Diencephalon (tissue), 2 donors: ENCODE measurements around a stretch of chr10.

GRCh38 chr10:11916041-11916404, 92.9 kb downstream of the PROSER2 start:
- RAMPAGE, long total RNA: no peak

DNA sequence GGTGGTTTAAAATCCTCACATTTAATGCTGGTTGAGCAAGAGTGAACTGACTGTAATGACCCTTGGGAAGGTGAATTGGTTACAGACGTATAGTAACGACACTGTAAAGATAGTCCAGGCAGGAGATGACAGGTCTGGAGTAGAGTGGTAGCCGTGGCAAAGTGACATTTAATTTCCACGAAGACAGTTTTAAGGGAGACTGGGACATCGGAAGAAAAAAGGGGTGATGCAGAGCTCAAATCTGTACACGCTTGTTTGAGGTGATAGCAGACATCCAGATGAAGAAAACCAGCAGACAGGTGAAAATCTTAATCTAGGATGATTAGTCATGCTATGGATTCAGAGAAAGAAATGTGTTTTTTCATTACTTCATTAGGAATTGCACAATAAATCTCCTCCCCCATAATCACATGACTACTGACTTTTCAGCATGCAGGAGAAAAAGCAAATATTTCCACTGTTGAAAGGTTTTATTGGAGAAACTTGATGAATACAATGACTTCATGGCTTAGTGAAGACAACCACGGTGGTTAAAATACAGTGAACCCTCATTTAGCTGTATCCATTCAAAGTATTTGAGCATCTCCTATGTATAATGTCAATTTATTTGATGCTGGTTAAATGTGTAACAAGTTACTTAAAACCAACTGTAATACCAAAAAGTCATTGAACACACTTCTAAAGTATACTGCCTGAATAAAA, 2.5 kb downstream of the NUDT5 start:
- RAMPAGE, long total RNA: no peak

DNA sequence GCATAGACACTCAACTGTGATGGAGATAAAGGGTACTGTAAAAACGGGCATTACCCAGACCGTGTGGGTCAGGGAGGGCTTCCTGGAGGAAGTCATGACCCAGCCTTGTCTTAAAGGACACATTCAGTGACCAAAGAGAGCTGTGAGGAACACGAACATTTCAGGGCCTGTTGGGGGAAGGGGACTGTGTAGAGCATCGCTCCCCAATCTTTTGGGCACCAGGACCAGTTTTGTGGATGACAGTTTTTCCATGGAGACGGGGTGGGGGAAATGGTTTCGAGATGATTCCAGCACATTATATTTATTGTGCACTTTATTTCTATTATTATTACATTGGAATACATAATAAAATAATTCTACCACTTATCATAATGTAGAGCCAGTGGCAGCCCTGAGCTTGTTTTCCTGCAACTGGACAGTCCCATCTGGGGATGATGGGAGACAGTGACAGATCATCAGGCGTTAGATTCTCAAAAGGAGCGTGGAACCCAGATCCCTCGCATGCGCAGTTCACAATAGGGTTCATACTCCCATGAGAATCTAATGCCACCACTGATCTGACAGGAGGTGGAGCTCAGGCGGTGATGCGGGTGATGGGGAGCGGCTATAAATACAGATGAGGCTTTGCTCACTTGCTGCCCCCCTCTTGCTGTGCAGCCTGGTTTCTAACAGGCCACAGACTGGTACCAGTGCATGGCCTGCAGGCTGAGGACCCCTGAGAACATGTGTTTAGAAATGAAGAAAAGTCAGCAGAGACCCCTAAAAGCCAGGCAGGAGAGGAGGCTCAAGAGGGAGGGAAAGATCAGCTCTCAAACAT, 259.9 kb downstream of the CAMK1D start:
- RAMPAGE, long total RNA: no peak

DNA sequence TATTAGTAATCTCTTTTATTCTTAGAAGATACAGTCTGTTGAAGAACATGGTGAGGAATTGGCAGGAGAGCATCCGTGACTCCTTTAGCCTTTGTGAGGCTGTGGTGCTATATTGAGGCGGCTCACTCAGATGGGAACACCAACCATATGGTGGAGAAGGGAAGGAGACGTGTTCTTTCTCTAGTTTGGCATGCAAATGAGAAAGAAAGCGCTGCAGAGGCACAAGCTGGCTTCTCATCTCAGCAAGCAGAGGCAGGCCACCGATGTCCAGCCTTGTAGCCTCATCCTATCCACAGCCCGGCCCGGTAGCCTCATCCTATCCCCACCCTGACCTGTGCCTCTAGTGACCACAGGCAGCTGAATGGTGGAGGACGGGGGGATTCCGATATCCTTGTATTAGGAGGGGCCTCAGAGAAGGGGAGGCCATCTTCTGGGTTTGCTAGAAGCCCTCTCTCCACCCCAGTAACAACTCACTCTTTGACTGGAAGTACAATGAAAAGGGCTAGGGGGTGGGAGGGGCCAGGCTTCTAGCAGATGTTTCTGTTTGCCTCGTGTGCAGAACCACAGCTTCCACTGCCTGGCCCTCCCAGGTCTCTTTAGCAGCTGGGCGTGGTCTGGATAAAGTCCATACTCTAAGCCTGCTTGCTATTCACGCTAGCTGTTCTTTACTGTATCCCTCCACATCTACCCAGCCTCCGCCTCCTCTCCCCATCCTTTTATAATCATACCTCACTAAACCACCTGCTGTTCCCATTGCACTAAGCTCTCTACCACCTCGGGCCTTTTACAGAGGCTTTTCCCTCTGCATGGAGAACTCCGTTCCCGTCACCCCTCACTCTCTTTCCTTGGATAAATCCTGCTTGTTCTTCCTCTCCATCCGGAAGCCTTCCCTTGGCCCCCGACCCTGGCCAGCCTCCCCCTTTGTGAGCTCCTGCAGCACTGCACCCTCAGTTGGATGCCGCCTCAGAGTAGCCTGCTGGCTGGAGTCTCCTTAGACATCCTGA, 288.6 kb downstream of the CAMK1D start:
- RAMPAGE, long total RNA: no peak

DNA sequence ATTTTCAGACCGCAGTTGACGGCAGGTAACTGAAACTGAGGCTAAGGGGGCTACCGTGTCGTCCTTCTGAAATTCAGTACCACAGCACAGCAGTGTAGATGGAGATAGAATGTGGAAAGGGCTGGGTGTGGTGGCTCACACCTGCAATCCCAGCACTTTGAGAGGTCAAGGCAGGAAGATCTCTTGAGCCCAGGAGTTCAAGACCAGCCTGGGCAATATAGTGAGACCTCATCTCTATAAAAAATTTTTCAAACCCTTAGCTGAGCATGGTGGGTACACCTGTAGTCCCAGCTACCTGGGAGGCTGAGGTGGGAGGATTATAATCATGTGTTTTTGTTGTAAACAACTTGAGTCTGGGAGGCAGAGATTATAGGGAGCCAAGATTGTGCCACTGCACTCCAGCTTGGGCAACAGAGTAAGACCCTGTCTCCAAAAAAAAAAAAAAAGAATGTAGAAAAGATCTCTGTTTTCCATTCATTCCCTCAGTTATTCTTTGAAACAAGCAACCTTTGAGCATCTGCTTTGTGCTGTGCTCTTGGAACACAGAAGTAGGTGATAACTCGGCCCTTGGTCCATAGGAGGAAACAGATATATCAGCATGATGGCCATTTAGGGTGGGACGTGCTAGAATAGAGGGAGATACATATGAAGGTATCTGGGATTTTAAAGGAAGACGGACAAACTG, 295.1 kb downstream of the CCDC3 start:
- RAMPAGE, long total RNA: no peak

GRCh38 chr10:12720362-12720770, 281.1 kb downstream of the CCDC3 start:
- RAMPAGE, long total RNA: no peak

DNA sequence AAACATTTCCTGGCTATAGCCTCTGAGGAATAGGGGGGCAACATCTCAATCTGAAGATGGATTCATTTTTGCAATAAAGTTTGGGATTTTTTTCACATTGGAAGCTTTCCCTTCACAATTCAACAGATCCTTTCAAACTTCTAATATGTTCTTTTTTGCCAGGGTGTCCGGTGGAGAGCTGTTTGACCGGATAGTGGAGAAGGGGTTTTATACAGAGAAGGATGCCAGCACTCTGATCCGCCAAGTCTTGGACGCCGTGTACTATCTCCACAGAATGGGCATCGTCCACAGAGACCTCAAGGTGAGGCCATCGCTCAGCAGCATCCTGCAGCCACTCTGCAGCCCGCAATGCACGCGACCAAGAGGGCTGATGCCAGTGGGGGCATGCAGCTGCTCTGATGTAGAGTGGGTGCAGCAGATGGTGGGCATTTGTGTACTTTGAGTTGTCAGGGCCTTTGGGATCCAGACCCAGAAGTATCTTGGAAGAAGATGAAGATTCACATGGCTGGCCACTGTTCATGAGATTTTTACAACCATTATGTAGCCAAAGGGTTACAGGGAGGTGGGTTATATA, 240.6 kb downstream of the CCDC3 start:
- RAMPAGE, long total RNA: no peak

- RAMPAGE, long total RNA: no peak
These were observed 189.1 kb downstream of the CCDC3 start for GRCh38 chr10:12812457-12812850.

- RAMPAGE, long total RNA: no peak
These were observed 266 bp downstream of the CCDC3 start for GRCh38 chr10:13001334-13001560.

DNA sequence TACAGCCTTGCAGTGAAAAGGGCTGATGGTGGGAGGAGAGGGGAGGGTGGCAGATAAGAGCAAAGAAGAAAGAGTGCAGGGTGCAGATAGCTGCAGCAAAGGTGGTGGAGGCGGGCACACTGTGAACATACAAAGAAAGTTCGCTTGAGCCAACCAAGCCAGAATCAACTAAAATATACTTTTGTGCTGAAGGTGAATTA, 8.1 kb upstream of the OPTN start:
- RAMPAGE, long total RNA: no peak

- RAMPAGE, long total RNA: no peak
These were observed 42.5 kb upstream of the SEPHS1 start for GRCh38 chr10:13390561-13391103.

DNA sequence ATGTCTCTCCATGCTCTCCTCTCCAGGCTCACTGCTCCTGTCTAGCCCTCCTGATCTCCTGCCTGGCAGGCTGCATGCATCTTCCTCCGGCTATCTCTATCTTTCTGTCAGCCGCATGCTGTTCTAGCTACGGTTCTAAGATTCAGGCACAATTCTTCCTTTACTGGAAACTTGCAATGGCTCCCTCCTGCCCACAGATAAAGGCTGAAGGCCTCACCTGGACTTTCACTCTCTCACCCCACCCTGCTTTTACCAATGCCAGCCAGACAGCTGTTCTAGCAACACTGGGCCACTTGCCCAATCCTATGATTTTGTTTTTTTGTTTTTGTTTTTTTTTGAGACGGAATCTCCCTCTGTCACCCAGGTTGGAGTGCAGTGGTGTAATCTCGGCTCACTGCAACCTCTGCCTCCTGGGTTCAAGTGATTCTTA, 38.3 kb downstream of the BEND7 start:
- RAMPAGE, long total RNA: no peak

GRCh38 chr10:13631414-13631931, 44.7 kb downstream of the PRPF18 start:
- RAMPAGE, long total RNA: no peak

DNA sequence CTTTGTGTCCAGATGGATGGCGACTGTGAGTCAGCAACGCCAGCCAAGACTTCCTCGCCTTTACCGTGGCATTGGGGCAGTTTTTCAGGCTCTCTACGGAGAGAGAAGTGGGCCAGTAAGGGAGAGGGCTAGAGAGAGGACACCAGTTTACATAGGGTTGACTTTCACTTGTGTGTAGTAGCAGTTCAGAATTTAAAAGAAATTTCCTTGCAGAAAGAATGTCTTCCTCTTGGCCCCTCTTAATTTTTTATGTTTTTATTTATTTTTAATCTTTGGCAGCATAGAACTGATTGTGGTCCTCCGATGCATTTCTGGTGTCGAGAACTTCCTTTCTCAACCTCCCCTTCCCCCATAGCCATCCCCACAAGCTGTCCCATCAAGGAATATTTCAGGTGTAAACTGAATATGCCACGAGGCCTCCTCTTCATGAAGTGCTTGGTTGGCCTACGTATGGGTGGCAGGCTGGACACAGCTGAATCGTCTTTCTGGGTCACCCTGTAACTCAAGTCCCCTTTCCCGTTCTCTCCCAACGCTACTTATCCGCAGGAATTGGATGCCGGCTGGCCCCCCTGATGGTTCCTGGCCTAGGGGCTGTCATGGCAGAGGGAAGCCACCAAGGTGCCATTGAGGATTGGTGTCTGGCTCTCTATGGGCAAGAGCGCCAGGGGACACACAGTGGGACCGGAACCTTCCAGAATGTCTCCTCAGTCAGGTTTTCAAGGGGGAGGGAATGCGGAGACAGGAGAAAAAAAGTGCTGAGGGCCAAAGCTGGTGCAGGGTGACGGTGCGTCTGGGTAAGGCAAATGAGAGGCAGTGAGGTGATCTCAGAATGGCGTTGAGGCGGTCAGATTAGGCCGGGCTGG, 59.5 kb downstream of the PRPF18 start:
- RAMPAGE, long total RNA: no peak

DNA sequence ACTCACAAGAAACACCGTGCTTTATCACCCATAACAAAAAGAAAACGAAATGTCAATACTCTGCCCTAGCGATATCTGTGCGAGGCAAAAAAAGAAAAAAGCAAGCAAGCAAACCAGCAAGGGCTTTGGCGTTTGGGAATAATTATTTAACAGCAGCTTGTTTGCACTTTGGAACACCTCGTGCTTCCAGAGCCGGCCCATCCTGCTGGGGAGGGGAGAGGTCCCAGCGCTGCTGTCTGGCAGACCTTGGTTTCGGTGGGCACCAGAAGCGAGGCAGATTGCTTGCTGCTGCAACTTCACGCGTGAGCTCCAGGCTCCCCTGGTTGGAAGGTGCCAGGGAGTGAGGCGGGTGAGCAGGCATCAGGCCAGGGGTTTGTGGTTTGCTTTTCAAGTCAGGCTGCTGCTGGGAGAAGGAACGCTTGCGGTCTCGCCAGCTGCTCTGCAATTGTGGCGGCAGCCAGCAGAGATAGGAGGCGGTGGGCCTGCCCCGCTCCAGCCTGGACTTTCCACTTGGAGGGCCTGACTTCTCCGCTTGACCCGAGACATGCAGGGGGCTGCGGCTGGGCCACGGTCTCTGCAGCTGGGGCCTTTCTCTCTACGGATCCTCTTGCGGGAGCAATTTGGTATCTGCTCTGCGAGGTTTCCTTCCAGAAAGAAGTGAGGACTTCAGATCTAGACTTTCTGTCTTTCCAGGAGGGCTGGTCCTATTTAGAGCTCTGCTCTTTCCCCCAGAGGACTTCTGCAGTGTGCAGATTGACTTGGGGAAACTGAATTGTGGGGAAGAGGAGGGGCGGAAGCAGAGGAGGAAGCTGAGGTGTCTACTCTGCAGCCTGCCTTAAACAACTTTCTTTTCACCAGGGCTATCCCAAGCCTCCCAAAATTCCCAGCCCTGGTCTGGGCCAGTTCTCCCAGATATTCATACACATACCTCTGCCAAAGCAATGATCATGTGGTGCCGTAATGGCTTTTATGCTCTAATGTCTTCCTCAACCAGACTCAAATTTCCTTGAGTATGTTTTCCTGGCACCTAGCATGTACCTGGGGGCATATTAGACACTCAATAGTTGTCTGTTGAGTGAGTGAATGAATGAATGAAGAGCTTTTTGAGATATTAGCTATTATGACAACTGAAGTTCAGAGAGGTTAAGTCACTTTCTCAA, 131.5 kb downstream of the PRPF18 start:
- RAMPAGE, long total RNA: no peak

- RAMPAGE, long total RNA: no peak
These were observed 178.9 kb downstream of the PRPF18 start for GRCh38 chr10:13765585-13766187.

GRCh38 chr10:13786838-13787531, 200.2 kb downstream of the PRPF18 start:
- RAMPAGE, long total RNA: no peak

DNA sequence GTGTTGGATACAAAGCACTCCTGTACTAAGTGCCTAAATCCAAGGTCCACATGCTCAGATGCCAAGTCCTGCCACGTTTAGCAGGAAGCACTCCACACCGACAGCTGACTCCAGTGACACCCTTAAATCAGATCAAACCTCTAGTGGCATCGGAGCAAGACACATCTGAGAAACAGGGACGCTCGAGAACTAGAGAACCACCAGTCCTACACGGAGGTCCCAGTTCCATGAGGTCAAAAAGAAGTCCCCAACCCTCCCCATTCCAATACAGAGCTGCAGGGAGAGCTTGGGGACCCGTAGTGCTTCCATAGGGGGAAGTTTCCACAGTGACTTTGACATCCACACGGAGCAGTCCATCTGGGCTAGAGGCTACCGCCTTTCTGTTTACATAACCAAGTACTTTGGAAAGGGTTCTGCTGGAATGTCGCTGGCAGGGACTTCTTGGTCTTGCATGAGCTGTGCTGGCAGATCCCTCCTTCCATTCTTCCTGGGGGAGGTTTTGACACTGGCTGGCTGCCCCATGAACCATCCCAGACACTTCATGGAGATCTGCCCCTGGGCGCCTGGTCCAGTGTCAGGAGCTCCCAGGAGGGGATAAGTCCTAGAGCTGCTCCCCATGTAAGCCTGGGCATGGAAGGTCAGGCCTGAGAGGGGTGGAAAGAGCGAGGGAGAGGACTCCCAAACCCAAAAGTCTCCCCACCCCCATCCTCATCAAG, 290.7 kb downstream of the PRPF18 start:
- RAMPAGE, long total RNA: no peak

- RAMPAGE, long total RNA: no peak
These were observed 302.3 kb downstream of the PRPF18 start for GRCh38 chr10:13889089-13889441.

DNA sequence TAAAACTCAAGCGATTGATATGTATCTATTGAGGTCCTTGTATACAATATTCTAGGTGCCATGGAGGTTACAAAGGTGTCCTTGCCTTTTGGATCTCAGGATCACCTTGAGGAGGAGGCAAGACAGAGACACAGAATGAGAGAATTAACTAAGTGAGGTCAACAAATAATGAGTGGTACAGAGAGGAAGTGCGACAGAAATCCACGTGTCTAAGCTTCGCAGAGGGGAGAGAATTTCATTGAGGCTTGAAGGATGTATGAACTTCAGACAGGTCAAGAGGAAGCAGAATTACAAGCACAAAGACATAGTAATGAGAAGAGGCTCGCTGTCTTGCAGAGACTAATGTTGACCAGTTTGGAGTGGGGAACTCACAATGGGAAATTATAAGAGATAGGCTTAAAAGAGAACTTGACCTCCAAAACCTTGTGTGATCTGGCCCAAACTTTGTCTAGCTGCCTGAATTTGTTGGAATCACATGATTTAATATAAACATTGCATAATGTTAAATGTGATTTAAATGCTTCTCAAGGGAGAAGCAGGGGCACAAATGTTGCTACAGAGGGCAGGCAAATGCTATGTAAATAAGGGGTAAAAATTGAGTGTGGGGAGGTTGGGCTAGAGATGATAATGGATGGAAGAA, 308.6 kb downstream of the FRMD4A start:
- RAMPAGE, long total RNA: no peak